Measurements from ENCODE around the genes NRXN3 and DIO2.

GRCh38 chr14:77081072-77081520 lies 17.0 kb upstream of the CIPC start:
- PRO-cap: no peak

- PRO-cap: no peak
Measured at GRCh38 chr14:77119733-77120263, 21.7 kb downstream of the CIPC start.

DNA sequence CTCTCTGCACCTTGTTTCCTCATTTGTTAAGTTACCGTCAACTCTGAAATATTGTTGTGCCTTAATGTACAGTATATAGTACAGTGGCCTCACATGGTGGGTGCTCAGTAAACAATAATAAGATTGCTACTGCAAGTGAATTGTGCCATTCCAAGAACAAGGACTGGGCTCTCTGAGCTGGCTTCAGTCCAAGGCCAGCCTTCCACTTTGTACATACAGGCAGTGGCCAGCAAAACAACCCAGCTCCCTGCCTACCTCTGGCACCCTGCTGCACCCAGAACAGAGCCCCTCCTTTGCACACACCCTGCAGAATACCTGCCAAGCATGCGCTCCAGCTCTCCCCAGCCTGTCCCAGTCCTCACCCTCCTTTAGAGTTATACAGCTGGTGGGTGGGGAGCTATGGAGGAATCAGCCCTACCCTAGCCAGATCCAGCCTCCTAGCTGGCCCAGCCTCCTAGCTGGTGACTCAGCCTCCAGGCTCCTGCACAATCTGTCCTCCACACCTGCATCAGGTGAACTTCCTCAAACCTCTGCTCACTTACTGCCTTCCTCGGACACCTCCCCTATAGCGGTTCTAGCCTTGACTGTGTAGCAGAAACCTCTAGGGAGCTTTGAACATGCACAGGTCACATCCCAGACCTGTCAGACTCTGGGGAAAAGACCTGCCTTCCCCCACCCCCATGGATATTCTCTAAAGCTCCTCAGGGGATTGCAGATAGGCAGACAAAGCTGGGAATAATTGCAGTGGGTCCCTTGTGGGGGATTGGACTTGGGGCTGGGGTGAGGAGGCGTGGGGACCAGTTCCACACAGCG lies 18.0 kb downstream of the ZDHHC22 start:
- PRO-cap: no peak

DNA sequence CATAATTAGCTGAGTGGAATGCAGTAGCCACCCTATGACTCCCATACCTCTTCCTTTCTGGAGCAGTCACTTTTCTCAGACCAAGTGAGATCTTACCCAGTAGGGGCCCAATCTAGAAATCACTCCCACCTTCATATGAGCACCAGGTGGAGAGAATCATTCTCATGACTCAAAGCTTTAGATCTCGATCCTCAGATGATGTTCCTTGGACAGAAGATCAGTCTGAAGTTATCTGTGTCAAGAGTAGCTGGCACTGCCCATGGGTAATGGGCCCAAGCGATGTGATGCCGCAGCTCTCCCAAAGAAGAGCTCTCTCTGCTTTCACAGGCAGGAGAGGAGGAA lies 3.9 kb upstream of the NOXRED1 start:
- PRO-cap: no peak

- PRO-cap: no peak
Measured at GRCh38 chr14:77565299-77566045, 51.0 kb downstream of the SPTLC2 start.

DNA sequence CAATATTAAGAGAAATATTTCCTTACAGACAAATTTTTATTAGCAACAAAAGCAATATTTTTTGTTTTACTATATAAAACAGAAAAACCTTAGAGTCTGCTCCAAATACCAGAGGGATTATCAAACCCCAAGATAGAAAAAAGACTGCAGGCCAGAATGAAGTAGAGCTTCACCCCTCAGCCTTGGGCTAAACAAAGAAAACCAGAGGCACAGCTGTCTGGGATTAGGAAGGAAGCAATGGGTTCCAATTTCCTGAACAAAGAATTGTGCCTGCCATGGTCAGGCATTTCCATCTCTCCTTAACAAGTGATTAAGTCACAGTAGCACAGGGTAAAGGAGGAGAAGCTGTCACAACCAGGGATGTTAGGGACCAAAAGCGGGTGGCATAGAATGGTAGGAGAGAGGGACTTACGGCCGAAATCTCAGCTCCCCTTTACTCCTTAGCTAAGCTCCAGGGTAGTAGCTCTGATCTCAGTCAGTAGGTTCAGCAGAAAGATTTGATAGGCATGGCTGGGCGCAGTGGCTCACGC lies 34.0 kb downstream of the SPTLC2 start:
- PRO-cap: no peak

- PRO-cap: no peak
Measured at GRCh38 chr14:77898864-77899346, 99.0 kb downstream of the ADCK1 start.

- PRO-cap: no peak
Measured at GRCh38 chr14:78170233-78170531, at the start of gene NRXN3. TSS of gene NRXN3 (plus strand) at chr14:78170373.

DNA sequence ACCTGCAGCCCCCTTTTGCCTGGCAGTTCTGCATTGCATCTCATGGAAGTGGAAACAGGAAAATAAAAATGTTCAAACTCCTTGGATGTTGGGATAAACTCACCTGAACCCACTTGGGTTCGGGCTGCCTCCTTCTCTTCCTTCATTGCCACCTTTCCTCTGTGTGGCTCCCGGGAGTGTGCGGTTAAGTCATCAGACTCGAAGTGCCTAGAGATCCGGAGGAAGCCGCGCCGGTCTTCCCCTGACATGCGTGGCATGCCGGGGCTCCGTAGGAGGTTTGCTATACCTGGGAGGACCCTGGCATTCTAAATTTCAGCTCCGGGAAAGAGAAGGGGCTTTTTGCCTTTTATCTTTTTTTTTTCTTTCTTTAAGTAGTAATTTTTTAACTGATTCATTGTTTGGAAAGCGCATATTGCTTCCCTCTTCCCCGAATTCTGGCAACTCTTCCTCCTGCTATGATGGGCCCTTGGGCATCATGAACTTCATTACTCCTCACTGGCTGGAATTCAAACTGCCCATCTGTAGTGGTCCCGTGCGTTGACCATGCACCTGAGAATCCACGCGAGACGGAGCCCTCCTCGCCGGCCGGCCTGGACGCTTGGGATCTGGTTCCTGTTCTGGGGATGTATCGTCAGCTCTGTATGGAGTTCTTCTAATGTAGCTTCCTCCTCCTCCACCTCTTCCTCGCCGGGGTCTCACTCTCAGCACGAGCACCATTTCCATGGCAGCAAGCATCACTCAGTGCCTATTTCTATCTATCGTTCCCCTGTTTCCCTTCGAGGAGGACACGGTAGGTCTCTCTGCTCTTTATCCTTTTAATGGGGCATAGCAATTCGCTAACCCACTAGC lies 931.3 kb downstream of the DIO2 start:
- PRO-cap: no peak

- PRO-cap: no peak
Measured at GRCh38 chr14:79313949-79314148, 897.5 kb downstream of the DIO2 start.

- PRO-cap: bidirectional peak, plus-strand start at chr14:80211429, minus-strand start at chr14:80211334; unidirectional peak, minus-strand start at chr14:80211837
Measured at GRCh38 chr14:80211143-80211891, at the start of gene DIO2. TSS of gene DIO2 (minus strand) at chr14:80211504.

DNA sequence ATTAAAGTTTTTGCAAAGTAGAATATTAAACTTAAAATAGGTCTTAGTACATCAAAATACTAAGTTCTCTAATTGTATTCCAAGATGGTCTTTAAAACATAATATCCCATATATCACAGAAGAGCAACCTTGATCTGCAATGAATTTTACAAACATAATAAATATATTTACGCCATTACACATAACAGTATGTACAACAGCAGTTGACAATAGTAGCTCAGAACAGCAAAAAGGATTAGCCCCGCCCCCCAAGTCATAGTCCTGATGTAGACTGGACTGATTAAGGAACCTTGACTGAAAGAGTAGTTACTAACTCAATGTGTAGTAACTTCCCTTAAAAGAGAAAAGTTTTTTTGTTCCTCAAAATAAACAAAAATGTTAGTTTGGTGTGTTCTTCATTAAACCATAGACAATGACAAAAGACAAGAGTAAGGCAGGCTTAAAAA lies 44.6 kb downstream of the GTF2A1 start:
- PRO-cap: no peak

- PRO-cap: no peak
Measured at GRCh38 chr14:81203895-81204412, 16.8 kb downstream of the GTF2A1 start.

GRCh38 chr14:81434015-81434921 lies 34.1 kb upstream of the STON2 start:
- PRO-cap: no peak

- PRO-cap: no peak
Measured at GRCh38 chr14:81448949-81449624, 49.0 kb upstream of the STON2 start.

DNA sequence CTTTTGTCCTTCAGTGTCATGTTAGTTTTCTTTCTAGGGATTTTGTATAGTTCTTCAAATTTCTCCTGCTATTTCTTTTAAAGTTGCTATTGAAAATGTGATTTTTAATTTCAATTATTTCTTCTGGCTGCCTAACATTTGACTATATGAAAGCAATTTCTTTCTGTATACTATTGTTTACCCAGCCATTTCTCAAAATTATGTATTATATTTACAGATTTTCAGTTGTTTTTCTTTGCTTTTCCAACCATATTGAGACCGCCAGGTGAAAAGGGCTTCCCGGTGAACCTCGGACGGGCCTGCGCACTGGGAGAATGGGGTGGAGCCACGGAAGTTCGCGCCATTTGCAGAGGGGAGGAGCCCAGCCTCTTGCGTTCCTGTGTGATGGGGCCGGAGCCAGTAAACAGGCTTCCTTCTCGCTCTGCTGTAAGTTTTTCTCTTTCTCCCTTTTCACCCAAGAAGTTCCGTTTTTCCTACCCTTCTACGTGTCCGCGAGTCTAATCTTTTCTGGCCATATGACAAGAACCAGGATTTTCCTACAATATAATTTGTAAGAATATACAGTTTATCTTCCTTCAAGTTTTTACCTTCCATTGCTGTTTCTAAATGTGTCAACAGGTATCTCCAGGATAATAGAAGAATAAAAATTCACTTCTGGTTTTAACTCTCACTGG lies 1108.7 kb upstream of the SEL1L start:
- PRO-cap: no peak

DNA sequence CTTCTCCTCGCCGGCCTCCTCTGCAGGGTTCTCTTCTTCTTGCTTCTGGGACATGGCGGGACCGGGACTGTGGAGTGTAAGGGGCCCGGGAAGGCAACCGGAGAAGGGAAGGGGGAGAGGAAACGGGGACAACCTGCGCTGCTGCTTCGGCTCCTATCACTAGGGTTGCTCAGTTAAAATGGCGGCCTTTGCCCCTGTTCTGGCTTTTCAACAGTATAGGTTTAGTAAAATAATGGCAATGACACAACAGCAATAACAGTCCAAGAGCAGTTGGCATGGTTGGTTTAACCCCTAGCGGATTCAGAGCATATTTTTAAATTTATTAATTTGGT lies 1159.3 kb upstream of the SEL1L start:
- PRO-cap: no peak

GRCh38 chr14:84099051-84099301 lies 1431.0 kb upstream of the FLRT2 start:
- PRO-cap: unidirectional peak, minus-strand start at chr14:84099109

DNA sequence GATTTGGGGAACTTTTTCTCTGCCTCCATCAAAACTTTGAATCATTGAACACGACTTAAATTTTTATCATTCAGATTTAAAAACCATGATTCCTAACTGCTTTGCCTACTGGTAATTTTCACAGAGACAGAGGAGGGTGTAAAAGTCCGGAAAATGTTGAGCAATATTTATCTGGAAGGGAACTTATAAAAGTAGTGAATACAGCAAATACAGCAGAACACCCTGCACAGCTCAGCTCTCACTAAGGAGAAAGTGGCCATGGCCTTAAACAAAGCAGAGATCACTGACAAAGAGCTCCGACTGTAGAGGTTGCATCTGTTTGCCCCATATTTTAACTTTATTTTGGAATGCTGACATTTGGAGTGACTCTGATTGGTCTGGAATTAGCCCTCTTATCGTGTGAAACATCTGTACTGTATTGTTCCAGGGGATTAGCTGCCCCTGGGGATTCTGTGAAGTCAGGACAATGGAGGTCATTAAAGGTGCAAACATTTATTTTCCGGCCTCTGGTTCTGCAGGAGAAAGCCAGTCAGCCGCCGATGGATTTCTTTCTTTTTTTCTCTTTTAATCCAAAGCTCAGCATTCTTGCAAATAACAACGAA lies 1275.7 kb upstream of the FLRT2 start:
- PRO-cap: no peak

GRCh38 chr14:85415224-85415743 lies 114.7 kb upstream of the FLRT2 start:
- PRO-cap: no peak